Fallopian tube (tissue), 1 donor: ENCODE data around the genes PRSS8, PRSS36, ARMC5 and C16orf87.

DNA sequence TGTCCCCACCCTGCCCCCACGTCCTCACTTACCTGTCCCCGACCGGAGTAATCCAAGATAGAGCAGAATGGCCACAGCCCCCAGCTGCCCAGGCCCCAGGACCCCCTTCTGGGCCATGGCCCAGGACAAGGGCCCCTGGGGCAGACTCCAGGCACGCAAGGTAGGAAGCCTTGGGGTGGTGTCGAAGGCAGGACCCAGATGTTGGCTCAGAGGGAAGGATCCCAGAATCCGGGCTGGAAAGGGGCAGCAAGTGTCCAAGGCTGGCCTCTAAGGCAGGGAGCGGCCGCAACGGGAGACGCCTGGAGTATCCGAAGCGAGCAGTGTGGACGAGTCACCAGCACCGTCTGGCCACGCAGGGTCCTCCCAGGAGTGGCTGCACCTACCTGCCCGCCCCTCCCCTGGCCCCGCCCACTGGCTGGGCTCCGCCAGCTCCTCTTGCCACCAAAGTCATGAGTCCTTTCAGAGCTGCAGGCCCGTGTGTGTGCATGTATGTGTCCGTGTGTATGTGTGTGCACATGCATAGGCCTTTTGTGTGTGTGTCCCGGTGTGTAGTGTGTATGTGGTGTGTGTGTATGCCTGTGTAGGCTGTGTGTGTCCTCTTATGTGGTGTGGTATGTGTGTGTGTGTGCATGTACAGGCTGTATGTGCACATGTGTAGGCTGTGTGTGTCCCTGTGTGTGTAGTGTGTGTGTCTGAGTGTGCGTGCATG lies at the start of gene PRSS8:
Gene PRSS8, minus strand, starts transcription at position 346 of the 709 bp plus-strand sequence.
- PRO-cap: bidirectional peak, plus-strand start at position 462 of the sequence, minus-strand start at position 346 of the sequence

- PRO-cap: bidirectional peak, plus-strand start at chr16:31138814, minus-strand start at chr16:31138735
These were observed 3.1 kb upstream of the PRSS8 start for GRCh38 chr16:31138399-31139279.

DNA sequence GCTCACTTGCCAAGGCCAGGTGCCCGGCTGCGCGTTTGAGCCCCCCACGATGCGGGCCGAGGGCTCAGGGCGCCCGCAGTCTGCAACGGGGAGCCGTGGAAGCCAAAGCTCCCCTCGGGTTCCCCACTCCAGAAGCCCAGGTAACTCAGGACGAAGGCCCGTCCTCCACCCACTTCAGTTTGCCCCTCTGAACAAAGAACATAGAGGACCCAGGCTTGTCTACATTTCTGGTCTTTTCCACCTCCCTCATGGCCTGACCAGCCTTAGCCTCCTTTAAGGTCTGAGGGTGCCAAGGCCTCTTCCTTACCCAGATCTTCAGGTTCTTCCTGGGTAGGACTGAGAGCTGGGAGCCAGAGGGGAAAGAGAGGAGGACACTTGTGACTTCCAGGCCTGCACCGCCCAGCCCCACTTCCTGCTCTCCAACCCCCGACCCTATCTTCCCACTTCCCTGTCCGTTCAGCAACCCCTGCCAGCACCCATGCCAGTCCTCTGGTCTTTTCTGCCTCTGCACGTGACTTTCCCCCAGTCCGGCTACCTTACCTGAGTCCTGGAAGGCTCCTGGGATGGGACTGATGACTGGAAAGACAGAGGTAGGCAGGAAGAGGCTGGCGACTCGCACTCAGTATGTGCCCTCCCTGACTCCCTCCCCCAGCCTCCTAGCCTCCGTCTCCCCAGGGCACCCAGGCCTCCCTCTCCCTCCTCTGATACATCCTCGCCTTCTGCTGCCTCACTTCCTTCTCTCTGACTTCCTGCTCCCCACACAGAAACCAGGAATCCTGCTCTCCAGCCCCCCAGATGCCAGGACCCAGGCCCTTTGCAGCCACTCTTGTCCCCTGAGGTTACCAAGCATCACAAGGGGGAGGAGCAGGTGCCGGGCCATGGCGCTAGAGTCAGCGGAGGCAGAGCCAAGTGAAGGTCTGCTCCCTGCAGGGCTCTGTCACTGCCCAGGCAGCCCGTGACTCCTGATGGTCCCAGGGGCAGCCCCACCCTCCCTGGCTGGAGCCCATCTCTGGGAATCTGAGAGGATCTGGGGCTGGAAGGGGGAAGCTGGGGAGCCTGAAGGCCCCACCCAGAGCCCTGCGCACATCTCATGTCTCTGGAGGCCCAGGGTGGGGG lies at the start of gene PRSS36:
Gene PRSS36, minus strand, starts transcription at position 911 of the 1,116 bp plus-strand sequence.
- PRO-cap: no peak

- PRO-cap: no peak
These were observed 5.7 kb downstream of the PYCARD start for GRCh38 chr16:31196719-31197496.

DNA sequence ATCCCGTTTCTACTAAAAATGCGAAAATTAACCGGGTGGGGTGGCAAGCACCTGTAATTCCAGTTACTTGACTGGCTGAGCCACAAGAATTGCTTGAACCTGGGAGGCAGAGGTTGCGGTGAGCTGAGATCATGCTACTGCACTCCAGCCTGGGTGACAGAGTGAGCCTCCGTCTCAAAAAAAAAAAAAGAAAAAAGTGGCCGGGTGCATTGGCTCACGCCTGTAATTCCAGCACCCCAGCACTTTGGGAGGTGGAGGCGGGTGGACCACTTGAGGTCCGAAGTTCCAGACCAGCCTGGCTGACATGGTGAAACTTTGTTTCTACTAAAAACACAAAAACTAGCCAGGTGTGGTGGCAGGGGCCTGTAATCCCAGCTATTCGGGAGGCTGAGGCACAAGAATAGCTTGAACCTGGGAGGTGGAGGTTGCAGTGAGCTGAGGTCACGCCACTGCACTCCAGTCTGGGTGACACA lies 2.2 kb downstream of the PYCARD start:
- PRO-cap: no peak

DNA sequence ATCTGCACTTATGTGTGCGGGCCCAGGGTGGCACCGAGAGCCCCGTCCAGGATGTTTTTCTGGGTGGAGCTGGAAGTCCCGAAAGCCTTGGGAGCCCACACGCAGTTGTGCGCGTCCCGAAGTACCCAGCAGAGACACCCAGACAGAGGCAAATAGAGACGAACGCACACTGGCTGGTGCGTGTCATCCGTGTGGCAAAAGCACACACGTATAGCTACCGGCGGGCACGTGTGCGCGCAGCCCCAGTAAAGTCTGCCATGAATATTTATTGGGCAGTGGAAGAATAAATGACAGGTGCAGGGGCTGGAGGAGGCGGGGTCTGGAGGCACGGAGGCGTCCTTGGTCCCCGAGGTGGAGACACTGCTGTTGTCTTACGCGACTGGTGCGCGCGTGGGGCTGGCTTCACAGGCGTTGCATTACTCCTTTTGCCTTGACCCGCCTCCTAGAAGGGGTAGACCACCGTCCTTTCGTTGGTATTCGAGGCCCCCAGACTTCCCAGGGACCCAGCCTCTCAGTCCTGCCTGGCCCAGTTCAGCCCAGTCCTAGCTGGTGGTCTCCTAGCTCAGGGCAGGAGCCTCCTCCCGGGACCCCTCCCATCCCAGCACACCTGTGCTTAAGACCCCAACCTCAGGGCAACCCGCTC lies 1.1 kb downstream of the PYDC1 start:
- PRO-cap: no peak

DNA sequence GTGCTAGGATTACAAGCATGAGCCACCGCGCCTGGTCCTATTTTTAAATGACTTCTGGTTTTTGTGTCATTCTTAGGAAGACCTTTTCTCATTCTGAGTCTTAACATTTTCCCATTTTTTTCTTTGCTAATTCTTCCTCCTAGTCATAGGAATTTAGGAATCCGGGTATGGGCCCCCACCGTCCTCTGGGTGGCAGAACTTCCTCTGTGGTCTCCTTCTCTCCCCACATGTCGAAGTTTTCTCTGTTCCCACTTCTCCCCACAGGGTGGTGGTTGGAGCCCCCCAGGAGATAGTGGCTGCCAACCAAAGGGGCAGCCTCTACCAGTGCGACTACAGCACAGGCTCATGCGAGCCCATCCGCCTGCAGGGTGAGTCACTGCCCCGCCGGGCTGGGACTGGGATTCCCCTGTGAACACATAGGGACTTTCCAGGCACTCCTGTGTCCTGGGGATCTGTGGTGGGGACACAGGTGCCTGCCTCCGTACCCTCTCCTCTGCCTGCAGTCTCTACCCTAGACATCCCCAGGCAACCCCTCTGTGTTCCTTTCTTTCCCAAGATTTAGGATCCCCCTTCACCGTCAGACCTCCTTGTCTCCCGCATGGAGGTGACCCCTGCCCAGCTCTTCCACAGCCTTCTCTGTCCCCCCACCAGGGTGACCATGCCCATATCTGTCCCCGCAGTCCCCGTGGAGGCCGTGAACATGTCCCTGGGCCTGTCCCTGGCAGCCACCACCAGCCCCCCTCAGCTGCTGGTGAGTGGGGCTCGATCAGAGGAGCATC lies 5.5 kb downstream of the ITGAM start:
- PRO-cap: no peak

- PRO-cap: no peak
These were observed 12.5 kb upstream of the ITGAD start for GRCh38 chr16:31380465-31381154.

DNA sequence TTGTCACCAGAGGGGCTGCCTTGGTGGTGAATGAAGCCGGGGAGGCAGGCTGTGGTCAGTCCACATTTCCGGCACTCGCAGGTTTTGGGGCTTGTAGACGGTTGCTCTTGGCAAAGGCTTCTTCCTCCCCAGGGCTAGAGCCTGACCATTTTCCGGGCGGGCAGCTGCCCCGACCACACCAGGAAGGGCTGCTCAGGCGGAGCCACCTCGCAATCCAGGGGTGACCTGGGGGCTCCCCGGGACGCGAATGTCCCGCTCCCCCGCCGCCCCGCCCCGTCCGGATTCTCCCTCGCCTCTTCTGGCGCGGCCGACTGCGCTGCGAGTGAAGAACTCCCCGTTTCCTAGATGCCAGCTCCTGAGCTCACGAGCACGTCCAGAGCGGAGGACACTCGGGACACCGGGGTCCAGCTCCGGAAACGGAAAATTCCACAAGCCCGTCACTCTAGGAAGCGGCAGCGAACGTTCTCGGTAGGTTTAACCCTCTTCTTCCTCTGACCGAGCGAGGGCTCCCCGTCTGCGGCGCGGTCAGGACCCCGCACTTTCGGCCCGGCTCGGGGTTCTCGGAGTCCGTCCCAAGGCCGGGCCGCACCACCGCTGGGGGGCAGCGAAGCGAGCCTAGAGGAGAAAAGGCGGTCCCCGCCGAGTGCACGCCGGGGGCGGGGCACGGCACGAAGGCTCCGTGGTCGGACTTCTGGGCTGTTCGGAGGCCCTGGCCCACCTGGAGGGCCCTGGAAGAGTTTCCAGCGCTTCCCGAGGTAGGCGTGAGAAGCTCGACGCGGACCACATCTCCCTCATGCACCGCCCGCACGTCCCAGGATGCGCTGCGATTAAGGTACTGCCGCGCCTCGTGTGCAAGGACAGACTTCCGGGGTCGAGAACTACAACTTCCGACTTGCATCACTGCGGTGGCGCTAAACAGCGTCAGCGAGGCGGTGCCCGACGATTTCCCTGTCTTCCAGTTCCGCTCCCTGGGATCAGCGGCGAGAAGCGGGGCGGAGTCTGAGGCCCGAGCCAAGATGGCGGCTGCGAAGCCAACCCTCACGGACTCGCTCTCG lies at the start of gene ARMC5:
Gene ARMC5, plus strand, starts transcription at position 993 of the 1,055 bp plus-strand sequence.
- PRO-cap: unidirectional peak, plus-strand start at position 74 of the sequence; bidirectional peak, plus-strand start at position 149 of the sequence, minus-strand start at position 175 of the sequence; bidirectional peak, plus-strand start at position 983 of the sequence, minus-strand start at position 825 of the sequence

- PRO-cap: bidirectional peak, plus-strand start at chr16:31477703, minus-strand start at chr16:31477570; bidirectional peak, plus-strand start at chr16:31477967, minus-strand start at chr16:31477975
These were observed 5.3 kb upstream of the SLC5A2 start for GRCh38 chr16:31477259-31478310.

DNA sequence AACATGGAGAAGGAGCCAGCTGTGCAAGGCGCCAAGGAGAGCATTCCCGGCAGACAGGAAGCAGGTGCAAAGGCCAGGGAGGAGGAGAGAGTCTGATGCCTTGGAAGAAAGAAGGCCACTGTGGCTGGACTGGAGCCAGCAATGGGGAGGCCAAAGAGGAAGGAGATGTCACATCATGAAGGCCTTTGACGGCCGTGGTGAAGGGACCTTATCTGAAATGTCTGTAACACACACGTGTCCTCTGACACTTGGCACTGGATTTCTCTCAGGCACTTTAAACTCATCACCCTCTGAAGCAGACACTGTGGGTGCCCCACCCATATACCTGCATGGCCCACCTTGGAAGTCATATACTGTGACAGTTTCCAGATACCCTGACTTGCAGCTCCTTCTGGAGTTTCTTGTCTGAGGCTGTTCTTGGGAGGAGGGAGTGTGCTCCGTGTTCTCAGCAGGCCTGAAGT lies 2.0 kb upstream of the SLC5A2 start:
- PRO-cap: no peak

- PRO-cap: no peak
These were observed 11.4 kb upstream of the KRBOX5 start for GRCh38 chr16:31701548-31702078.

GRCh38 chr16:31714063-31714575 lies 1.1 kb downstream of the KRBOX5 start:
- PRO-cap: no peak

- PRO-cap: no peak
These were observed 1.8 kb downstream of the KRBOX5 start for GRCh38 chr16:31714576-31715429.

- PRO-cap: no peak
These were observed 1.3 kb downstream of the ZNF267 start for GRCh38 chr16:31874628-31875487.

GRCh38 chr16:34162763-34163222 lies 703.4 kb downstream of the TP53TG3F start:
- PRO-cap: no peak

- PRO-cap: no peak
These were observed 2139.6 kb downstream of the TP53TG3F start for GRCh38 chr16:35598810-35599559.

DNA sequence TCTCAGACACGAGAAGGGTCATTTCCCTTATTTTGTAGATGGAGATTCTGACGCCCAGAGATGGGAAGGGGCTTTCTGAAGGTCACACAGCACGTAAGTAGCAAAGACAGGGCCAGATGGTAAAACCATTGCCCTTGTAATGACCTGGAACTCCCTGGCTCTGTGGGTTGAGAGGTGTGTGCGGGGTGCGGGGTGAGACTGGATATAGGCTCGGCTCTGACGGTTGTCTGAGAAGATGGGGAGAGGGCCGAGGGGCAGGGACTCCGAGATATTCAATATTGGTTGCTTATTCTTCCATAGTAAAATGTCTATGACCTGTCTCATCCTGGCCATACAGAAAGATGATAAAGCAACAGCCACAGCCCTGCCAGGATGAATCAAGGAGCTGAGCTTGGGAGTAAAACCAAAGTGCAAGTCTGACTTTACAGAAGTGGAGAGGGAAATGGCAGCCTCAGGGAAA lies 10.5 kb upstream of the MYLK3 start:
- PRO-cap: no peak

DNA sequence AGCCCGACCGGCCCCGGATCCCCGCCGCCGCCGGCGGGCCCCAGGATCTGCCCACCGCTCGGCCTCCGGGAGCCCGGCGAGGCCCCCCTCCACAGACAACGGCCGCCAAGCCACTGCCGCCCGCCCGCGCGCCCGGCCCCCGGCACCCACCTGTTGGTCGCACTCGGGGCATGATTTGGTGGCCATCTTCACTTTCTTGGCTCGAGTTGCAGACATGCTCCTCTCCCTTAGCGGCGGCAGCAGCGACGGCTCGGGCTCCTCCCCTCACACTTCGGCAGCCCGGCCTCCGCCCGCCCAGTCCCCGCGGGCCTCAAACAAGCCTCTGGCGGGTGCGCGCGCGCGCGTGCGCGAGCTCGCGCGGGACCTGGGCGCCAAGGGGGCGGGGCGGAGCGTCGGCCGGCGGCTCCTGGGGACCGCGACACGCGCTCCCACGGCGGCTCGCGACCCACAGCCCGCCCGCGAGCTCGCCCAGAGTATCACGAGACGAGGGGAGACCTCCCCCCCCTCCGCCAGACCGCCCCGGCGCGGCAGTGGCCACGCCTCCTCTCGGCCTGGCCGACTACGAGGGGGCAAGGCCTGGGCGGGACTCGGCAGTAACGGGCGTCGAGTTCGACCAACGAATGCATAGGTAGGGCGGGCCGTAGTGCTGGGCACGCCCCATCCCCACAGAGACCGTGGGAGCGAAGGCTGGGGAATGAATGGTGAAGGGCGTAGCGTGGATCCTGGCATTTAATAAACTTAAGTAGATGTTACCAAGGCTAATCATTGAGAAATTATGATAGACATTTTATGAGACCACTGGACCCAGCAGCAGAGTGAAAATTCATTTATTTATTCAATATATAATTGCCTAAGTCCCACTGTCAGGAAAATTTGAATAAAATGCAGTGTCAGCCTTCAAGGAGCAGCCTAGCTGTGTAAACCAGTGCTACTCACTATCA lies at the start of gene C16orf87:
Gene C16orf87, minus strand, starts transcription at position 247 of the 941 bp plus-strand sequence.
- PRO-cap: bidirectional peak, plus-strand start at position 392 of the sequence, minus-strand start at position 324 of the sequence; unidirectional peak, minus-strand start at position 480 of the sequence

DNA sequence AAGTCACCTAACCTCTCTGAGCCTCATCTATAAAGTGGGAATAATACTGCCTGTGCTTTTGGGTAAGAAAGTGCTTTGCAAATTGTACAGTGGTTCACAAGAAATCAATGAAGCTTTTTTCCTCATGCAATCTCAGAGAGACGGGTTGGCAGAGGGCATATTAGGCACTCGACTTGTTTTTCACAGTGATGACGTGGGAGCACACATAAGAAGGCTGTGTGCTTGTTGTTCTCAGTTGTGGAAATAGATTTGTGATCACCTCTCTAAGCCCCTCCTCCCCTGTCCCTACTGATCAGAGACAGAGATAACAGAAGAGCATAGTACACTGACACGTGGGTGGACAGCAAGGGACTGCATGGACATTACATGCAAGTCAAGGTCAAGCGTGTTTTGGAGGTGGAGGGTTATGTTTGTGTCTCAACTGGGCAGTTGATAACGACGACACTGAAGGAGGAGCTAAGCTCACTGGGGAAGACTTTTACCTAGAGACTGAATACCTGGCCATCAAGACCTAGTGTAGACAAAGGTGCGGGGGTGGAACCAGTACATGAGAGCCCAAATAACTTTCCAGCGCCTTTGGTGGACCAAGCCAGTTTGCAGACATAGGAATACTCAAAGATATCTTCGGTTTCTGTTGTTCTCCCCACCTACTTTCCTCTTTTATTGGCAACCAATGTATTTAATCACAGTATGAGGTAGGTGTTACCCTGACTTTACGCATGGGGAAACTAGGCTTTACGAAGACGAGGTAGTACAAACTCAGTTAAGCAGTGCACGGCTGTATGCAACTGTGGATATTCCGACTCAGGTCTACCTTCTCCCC lies 1.6 kb upstream of the GPT2 start:
- PRO-cap: no peak